ENCODE measurements around the genes PDGFD, CASP5, GRIA4, RAB39A and EXPH5.

DNA sequence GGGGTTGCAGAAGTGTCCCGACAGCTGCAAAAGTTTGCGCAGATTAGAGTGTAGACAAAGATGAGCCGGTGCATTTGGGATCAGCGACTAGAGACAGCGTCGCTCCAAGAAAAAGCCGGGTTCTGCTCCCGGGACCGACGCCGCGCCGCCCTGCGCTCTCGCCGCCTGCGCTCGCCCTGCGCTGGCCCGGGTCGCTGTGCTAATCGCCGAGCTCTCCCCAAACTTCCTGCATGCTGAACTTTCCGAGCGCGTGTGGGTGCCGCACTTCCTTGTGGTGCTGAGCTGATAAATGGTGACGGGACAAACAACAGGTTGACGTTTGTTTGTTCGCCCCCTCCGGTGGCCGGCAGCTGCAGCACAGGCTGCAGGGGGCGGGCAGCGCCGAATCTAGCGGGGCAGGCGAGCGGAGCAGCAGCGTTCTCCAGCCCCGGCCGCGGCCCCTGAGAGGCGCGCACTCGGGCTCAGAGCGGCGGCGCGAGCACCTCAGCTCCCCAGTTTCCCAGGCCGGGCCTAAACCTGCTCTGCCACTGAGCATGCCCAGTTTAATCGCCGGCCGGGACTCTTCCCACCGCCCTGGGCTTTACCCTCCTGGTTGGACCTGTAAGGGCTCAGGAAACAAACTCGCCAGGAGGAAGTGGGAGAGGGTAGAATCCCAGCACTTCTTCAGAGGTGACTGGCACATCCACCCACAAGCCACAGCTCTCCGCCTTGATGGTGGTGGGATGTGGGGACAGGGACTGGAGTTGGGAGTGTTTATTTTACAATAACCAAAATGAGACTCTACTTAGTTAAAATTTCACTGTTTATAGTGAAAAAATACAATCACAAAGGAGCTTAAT, at the start of gene PDGFD:
Gene PDGFD (minus strand): TSS at position 294 of the 839 bp plus-strand sequence.
- PRO-cap = unidirectional peak, minus-strand start at position 457 of the sequence
- RAMPAGE, long total RNA, 2 experiments = start-site peak on the minus strand in 1 of 2 experiments, centred at positions 235 to 449 of the sequence, 23 to 422 reads per replicate

DNA sequence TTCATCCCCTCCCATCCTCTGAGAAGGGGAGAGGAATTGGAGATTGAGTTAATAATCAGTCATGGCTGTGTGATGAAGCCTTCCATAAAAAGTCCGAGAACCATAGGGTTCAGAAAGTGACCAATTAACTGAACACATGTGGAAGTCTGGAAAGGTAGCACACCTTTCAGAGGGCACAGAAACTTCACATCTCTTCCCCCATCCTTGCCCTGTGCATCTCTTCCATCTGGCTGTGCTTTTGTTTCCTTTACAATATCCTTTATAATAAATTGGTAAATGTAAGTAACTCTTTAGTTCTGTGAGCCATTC, 250.0 kb upstream of the PDGFD start:
- PRO-cap = no peak
- RAMPAGE, long total RNA, 2 experiments = no peak in any of the 2 experiments

GRCh38 chr11:104994914-104995230, 26.5 kb upstream of the CASP4 start:
- PRO-cap = no peak
- RAMPAGE, long total RNA, 2 experiments = no peak in any of the 2 experiments

DNA sequence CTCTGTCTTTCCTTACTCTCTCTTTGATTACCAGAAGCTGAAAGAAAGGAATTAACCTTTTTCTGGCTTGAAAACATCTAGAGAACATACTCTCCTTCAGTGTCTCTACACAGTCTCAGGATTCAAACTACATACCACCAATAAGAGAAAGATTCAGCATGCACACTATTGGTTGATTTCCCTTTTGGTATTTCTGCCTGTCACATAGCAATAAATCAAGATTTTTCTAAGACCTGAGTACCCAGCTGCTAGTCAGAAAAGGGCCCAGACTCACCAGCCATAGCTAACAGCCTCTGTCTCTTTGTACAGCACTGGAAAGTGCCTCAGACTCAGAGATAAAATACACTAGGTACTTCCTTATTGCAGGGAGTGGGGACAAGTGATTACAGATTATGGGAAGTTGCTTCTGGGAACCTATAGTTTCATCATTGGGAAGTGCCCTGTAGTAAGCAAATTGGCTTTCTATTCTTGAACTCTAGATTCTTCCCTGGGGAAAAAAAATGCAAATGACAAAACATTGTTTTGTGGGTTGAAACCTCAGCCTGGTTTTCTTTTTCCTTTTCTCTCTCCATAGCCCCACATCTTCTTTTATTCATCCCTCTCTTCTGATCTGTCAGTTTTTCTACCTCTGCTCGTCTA, at the start of gene CASP5:
Gene CASP5 (minus strand): TSS at position 313 of the 639 bp plus-strand sequence.
- PRO-cap = no peak
- RAMPAGE, long total RNA, 2 experiments = no peak in any of the 2 experiments

- PRO-cap = no peak
- RAMPAGE, long total RNA, 2 experiments = start-site peak on the plus strand in 1 of 2 experiments, at chr11:105610064-105610752 at its widest, 33 to 162 reads per replicate
These were observed at the start of gene GRIA4 for GRCh38 chr11:105609805-105610885. Gene GRIA4 (plus strand): TSS chr11:105610073.

GRCh38 chr11:105842139-105842443, 179.9 kb downstream of the MSANTD4 start:
- PRO-cap = no peak
- RAMPAGE, long total RNA, 2 experiments = no peak in any of the 2 experiments

DNA sequence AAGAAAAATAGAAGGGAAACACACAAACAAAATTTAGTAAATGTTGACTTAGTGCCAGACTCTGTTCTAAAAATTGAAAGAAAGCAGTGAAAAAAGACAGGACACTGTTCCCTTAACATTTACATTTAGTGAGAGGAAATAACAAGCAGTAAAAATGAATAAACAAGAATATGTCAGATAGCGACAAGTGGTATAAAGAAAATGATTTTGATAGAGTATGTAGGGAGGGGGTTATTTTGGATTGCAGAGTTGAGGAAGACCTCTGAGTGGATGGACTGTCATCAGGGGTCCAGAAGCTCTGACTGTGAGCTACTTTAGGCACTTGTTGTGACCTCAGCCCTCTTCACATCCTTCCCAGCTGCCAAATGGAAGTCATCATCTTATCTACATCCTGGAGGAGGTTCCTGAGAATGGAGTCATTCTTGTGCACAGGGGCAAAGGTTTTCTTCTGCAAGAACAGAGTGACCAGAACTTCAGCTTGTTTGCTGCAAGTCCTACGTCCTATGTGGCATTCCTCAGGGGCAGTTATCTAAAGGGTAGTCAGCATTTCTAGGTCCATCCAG, 393.7 kb downstream of the AASDHPPT start:
- PRO-cap = no peak
- RAMPAGE, long total RNA, 2 experiments = no peak in any of the 2 experiments

DNA sequence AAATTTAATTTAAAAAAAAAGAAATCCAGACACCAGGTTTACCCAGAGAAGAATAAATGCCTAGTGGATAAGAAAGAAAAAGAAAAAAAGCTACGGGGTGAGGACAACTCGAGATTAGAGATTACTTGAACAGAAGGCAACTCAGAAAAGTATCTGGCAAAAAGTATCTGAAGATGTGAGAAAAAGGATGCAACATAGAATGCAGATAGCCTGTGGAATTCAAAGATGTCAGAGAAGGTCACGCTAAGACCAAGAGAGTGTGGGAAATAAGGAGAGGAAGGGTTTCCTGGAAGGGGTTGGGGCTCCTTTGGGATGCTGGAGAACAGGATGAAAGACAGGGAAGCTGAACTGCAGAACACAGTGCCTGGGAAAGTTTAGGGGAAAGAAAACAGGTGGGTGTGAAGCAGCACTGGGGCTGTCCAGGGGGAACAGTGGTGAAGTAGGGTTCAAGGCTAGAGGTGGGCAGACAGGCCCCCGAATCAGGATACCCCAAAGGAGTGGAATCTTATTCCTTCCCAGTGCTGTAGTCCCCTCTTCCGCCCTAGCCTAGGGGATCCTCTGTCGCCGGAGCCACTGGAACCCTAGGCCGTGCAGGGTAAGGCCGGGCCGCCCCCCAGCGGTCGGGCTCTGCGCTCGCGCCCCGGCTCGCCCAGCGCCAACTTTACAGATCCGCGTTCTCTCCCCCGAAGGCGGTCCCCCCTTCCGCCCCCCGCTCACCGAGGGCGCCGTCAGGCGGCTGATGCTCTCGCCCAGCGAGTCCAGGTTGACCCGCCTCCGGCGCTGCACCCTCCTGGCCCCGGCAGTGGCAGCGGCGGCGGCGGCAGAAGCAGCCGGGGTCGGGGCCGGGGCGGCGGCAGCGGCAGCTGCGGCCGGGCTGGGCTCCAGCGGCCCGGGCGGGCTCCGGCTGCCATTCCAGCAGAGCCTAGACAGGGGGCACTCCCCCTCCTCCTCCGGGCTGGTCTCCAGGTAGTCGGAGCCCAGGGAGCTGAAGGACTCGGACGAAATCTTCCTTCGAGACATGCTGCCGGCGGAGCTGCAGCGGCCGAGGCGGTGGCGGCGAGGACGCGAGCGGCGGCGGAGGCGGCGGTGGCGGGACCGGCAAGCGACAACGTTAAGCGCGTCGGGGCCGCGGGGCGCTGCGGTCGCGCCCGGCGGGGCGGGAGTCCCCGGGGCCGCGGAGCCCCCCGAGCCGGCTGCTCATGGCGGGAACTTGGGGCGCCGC, 829 bp downstream of the GUCY1A2 start:
- PRO-cap = no peak
- RAMPAGE, long total RNA, 2 experiments = no peak in any of the 2 experiments

DNA sequence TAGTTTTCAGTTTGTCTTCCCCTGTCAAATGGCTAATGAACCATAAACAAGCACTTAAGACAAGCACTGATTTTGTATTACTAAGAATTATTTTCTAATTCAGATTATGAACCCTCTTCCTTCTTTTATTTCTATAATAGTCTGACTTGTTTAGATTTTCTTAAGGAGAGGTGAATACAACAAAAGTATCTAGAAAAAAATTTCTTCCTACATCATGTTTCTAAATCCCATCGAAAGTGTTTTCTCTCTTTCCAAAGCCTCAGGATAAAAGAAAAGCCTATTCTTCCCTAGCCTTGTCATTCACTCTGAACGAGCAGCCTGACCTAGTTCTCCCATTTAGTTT, 209.0 kb upstream of the GUCY1A2 start:
- PRO-cap = no peak
- RAMPAGE, long total RNA, 2 experiments = no peak in any of the 2 experiments

DNA sequence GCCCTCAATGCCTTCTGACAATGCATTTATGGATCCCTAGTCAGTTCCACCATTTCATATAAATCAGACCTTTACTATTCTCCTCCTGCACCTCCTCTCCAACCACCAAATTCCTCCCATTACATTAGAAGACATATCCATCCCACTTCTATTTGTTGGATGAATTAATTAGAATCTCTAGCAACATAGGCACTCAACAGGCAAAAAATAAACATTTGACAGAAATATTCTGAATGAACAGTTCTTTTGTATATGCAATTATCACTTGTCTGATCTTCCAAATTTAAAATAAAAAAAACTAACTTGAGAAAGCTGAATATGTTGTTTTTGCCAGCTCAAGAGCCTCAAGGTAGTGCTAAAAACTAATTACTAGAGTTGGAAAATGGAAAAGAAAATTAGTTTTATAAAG, 65.7 kb downstream of the CWF19L2 start:
- PRO-cap = no peak
- RAMPAGE, long total RNA, 2 experiments = no peak in any of the 2 experiments

DNA sequence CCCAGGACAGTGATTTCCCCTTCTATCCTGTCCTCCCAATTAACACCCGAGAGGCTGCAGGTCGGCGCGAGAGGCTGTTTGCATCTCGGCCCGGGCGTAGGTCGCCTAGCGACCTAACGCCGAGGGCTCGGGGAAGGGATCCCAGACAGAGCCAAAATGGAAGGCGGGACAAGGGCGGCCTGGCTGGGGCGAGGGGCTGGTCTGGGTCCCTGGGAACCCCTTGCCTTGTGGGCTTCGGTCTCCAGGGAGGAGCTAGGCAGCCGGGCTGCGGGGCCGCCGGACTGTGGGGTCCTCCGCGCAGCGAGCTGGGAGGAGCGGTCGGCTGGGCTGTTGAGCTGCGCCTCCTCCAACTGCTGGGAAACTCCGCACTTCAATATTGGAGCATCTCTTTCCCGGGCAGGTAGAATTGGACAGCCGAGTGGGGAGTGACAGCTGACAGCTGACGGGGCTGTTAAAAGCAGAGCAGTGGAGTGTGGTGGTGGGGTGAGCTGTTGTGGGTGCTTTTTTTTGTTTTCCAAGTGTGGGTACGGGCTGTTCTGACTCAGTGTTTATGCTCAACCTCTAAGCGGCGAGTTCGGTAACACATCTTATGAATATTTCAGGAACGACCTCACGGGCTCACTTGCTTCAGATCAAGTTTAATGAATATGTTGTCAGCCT, 785 bp downstream of the ELMOD1 start:
- PRO-cap = no peak
- RAMPAGE, long total RNA, 2 experiments = no peak in any of the 2 experiments

- PRO-cap = no peak
- RAMPAGE, long total RNA, 2 experiments = no peak in any of the 2 experiments
These were observed 1.3 kb upstream of the SLN start for GRCh38 chr11:107713222-107713494.

DNA sequence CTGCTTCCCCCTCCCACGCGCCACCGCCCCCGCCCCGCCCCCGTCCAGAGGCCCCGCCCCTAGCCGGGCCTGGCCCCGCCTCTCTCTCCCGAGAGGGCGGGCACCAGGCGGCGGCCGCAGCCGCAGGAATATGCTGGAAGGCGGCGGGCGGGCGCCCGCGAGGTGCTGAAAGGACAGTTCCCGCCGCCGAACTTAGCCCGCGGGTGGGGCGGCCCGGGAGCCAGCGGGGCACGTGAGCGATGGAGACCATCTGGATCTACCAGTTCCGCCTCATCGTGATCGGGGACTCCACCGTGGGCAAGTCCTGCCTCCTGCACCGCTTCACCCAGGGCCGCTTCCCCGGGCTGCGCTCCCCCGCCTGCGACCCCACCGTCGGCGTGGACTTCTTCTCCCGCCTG, at the start of gene RAB39A:
Gene RAB39A (plus strand): TSS at position 119 of the 398 bp plus-strand sequence.
- PRO-cap = no peak
- RAMPAGE, long total RNA, 2 experiments = start-site peak on the plus strand in 1 of 2 experiments, centred at position 254 of the sequence, 8 reads per replicate

DNA sequence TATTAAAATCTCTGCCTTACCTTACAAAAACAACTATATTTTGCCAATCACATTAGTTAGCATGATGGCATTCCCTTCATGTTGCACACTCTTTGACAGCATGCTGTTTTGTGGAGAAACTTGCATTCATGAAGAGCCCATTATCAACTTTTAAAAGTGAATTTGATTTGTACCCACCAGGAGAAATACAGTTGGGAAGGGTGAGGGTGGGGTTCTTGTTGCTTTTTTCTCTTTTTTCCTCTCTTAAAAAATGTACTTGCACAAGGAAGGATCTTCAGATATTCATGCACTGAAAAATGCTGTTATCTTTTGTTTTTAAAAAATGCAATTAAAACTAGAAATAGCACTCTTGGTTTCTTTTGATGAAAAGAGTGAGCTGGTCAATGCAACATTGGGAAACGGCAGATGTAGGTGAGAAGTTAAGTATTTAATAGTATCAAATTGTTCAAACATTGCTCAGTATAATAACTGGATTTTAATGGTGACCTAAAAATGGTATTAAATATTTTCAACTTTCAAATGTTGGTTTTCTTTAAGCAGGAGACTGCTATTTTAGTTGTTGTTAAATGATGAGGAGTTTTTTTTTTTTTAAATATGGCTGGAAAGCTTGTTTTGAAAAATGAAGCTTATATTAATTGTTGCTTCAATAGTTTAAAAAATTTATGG, 16.7 kb upstream of the ACAT1 start:
- PRO-cap = no peak
- RAMPAGE, long total RNA, 2 experiments = no peak in any of the 2 experiments

- PRO-cap = no peak
- RAMPAGE, long total RNA, 2 experiments = no peak in any of the 2 experiments
These were observed 118.1 kb downstream of the ATM start for GRCh38 chr11:108340936-108341422.

DNA sequence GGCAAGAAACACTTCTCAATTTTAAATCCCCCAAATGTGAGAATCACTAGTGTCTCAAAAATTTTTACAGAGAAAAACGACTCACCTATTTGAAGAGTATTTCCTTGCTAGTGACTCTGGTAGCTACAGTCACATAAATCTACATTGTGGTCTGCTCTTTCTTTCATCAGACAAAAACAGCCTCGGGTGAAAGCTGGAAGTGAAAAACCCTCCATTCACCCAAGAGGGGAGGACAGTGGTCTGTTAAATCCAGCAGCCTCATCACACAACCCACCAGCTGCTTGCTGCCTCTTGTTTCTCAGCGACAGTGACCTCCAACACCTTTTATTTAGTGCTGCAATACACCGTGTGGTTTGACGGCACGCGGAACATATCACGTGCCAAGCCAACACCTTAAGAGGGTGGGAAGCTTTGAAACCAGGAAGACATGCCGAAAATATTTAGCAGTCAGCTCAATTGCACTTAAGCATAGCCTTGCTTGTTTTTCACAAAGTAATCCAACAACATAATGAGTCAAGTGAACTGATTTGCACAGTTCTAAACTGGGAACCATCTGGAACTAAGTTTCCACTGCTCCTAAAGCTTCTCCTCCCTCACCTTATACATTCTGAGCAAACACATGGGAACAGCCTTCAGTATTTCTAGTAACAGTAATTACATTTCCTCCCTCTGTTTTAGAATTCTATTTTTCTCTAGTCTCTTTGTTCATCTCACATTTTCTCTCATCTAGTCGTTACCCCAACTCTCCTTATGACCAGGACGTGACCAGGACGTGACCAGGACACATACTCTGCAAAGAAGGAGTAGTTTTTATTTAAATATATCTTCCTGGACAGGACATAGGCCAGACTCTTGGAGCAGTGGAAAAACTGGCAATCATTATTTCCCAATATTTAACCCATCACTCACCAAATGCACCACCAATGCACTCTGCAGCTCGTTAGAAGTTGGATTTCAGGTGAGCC, 40.0 kb upstream of the POGLUT3 start:
- PRO-cap = no peak
- RAMPAGE, long total RNA, 2 experiments = no peak in any of the 2 experiments

DNA sequence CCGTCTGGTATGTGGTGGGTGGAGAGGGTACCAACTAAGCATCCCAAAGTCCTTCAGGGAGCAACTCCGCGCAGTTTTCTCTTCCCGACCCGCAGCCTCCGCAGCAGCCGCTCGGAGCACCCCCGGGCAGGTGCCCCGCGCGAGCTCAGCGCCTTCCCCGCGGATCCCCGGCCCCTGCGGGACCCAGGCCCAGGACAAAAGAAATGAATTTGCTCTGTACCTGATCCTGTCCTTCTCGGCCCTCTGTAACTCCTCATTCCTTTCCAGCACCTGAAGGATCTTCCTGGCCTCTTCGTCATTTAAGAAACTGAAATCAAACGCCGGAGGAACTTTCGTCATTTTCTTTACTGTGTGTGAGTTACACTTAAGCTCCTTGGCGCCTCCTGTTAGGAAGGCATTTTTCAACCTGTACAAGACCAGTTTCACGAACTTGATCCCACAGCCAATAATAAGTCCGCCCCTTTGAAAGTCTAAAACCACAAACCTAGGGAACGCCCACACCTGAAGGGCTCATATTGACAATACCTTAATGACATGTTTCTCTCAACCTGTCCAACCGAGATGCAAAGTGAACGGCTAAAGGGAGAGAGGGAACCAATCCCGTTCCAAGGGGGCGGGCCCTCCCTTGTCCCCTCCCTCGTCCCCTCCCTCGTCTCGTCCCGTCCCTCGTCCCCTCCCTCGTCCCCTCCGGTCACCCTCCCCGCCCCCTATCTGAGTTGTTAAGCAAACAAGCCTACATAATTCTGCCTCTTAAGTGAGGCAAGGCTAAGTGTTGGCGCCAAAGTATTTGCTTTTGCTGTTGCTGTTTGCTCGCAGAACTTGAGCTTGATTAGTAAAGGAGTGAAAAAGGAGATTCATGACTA, at the start of gene EXPH5:
Gene EXPH5 (minus strand): TSS at position 571 of the 863 bp plus-strand sequence.
- PRO-cap = unidirectional peak, minus-strand start at position 565 of the sequence
- RAMPAGE, long total RNA, 2 experiments = start-site peak on the minus strand in 1 of 2 experiments, centred at position 411 of the sequence, 90 reads per replicate

GRCh38 chr11:109940814-109941194, 152.4 kb upstream of the ZC3H12C start:
- PRO-cap = no peak
- RAMPAGE, long total RNA, 2 experiments = no peak in any of the 2 experiments

GRCh38 chr11:109970874-109971565, 122.2 kb upstream of the ZC3H12C start:
- PRO-cap = no peak
- RAMPAGE, long total RNA, 2 experiments = no peak in any of the 2 experiments

- PRO-cap = no peak
- RAMPAGE, long total RNA, 2 experiments = no peak in any of the 2 experiments
These were observed 23.1 kb upstream of the ZC3H12C start for GRCh38 chr11:110070098-110070496.